Bile duct (tissue), 1 donor: ENCODE measurements around the genes ATRNL1 and CCDC172.

GRCh38 chr10:114138446-114139226, 35.4 kb downstream of the CCDC186 start:
- PRO-cap: no peak

DNA sequence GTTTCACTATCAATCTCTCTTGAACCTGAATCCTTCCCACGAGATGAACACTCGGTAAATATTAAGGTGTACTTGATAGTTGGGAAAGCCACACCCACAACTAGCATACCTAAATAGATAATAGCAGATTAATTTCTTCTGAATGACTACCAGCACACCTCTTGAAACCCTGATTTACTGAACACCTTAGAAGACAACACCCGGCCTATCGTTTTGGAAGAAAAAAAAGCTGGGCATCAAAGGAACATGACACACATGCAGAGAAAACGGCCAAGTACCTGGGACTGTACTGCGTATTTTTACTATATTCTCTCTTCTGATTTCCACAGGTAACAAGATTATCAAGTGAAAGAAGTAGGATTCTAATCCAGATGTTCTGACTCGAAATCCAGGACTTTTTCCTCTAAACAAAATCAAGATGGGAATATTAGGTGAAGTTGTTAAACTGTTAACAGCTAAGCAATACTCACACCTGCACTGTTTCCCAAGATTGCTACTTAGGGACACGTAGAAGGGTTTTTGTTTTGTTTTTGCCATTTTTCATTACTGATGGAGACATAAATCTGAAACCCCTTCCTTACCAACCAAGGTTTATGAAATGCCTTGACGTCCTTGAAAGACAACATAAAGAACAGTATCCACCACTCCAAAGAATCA, 1.0 kb downstream of the CCDC186 start:
- PRO-cap: no peak

DNA sequence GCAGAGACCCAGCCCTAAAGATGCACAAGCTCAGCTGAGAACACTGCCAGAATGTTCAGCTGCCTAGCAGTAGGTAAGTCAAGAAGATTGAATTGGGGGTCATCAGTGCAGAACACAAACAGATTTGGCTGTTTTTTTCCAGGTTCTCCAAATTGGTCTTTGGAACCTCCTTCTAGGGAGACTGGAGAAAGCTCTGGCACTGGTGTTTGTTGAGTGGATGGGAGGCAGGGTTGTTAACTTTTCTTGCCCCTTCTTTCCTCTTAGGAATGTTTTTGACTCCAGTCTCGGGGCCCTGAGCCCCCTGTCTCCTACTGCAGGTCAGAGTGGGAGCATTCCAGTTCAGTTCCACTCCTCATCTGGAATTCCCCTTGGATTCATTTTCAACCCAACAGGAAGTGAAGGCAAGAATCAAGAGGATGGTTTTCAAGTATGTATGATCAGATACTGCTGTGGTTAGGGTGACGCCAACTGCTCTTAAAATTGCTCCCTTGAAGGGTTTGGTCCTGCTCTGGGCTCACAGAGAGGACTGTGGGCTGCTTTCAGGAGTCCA, 21.9 kb downstream of the VWA2 start:
- PRO-cap: no peak

GRCh38 chr10:114404831-114405538, 683 bp upstream of the AFAP1L2 start:
- PRO-cap: unidirectional peak, minus-strand start at chr10:114405175; unidirectional peak, minus-strand start at chr10:114405240

- PRO-cap: no peak
These were observed 9.2 kb upstream of the AFAP1L2 start for GRCh38 chr10:114413451-114413984.

- PRO-cap: no peak
These were observed 87.1 kb upstream of the AFAP1L2 start for GRCh38 chr10:114491345-114491814.

GRCh38 chr10:114541382-114542083, 116.5 kb downstream of the ABLIM1 start:
- PRO-cap: no peak

DNA sequence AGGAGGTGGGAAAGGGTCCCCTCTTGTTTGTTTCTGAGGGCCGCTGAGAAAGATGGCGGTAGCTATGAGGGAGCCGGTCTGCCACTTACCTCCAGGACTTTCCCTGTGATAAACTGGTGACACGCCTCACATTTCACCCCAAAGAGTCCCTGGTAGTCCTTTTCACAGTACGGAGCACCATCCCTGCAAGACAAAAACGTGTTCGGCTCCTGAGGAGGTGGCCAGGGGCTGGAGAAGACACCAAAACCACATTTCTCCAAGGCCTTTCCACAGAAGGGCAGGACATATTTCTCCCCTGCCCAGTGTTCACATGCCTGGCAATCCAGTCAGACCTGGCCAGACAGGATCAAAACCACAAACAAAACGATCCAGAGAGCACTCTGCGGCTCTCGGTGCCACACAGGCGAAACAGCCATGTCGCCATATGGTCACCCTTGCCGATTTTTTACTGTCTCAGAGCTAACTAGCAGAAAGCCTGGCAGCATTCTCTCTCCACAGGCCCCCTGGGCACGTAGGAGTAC, 113.1 kb downstream of the ABLIM1 start:
- PRO-cap: no peak

DNA sequence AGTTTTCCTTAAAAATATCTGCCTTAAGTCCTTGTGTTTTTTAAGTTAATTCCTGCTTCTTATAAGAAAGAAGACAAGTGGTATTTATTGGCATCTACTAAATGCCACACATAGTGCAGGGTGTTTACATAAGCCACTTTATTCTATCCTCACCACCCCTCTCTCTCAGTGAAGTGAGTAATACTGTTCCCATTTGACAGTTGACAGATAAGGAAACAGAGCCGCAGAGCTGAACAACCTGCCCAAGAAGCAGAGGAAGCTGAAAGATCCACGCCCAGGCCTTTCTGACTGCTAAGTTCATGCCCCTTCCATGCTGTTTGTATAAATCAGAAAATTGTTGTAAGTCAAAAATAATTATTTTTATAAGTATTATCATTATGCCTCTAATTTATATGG, 54.1 kb downstream of the ABLIM1 start:
- PRO-cap: no peak

GRCh38 chr10:114623555-114623772, 34.6 kb downstream of the ABLIM1 start:
- PRO-cap: no peak

- PRO-cap: no peak
These were observed 38.9 kb upstream of the ABLIM1 start for GRCh38 chr10:114696729-114697694.

DNA sequence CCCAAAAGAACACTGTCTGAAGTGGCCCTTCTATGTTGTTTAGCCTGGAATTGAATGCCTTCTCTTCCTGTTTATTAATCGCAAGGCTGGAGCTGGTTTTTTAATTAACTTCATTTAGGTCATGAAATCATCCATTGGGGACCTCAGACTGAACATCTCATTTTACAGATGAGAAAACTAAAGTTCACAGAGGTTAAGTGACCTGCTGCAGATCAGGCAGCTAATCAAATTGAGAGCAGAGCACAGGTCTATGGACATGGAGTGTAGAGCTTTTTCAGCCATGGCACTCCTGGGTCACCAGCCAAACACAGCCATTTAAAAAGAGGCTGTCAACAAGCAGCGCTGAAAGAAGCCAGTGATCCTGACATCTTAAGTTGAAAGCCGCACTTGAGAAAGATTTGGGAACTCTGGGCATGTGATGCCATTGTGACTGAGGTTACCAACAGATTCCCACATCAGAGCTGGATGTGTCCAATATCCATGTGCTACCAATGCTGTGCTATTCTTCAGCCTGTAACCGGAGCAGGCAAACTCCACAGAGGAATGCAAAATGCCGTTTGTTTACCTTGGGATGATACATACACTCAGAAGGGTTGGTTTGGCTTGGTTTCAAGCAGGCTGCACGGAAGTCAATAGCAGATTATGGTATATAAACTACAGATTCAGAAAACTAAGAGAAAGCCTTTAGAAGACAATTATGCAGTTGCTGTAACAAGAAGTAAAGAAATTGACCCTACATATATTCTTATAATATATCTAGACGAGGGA, 56.2 kb upstream of the ABLIM1 start:
- PRO-cap: no peak

DNA sequence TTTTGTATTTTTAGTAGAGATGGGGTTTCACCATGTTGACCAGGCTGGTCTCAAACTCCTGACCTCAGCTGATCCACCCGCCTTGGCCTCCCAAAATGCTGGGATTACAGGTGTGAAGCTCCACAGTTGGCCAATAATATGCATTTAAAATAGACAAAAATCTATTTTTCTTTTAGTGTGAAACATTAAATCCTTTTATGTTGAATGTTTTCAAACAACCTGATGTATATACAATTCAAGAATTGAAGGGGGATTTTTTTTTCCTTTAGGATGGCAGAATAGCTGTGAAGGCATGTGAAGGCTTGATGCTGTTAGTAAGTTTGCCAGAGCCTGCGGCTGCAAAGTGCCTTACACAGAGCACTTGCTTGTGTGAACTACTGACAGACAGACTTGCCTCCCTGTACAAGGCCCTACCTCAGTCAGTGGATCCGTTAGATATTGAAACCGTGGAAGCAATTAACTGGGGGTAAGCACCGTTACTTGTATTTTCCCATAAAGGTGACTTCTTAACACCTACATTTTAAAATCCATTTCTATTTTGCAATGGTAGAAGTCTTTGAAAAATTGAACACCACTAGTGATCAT, 22.0 kb downstream of the FHIP2A start:
- PRO-cap: no peak

GRCh38 chr10:114966920-114967504, 29.0 kb downstream of the TRUB1 start:
- PRO-cap: no peak

DNA sequence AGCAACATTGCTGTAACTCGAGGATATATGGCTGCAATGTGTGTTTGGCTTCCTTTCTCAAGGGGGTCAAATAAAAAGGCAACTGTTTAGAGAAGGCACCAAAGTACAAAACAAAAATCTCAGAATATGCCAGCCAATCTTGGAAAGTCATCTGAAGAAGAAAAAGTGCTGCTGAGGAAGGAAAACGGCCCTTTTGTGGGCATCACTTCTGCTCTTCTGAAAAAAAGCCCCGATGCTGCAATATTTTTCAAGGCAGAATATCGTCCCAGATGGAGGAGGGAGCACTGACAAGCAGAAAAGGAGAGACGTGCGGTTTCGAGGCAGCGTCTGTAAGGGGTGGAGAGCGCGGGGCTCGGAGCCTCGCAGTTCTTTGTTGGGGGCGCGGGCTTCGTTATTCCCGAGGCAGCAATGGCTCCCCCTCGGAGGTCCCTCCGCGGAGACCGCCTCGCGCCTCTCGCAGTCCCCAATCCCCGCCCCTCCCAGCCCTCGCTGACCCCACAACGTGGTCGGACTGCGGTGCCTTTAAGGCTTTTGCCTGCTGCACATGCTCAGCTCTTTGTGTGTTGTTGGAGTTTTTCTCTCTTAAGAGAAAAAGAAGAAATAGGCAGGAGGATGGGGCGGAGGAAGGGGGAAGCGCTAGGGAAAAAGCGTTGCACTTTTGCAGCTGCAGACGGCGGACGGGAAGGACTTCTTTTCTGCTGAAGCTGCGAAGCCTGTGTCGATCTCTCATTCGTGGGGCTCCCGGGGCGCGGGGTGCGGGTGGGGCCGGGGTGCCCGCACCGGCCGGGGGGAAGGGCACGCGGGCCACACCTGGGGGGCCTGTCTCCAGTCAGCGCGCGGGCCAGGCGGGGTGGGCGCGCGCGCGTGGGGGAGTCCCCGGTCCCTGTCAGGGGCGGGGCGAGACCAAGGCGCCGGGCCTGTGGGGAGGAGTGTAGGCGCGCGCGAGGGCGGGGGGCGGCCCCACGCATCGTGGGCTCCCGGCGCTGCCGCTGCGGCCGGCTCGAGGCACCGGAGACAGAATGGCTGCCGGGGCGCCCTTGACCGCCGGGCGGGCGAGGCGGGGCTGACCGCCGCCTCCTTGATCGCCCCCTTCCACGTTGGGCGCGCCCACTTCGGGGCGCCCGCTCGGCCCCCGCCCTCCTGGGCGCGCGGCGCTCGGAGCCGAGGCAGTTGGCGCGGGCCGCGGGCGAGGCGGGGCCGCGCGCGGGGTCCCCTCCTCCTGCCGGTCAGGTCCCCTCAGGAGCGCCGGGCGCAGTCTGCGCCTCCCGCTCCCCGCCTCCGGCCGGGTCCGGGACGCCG, at the start of gene ATRNL1:
Gene ATRNL1 (plus strand): TSS at position 1,169 of the 1,299 bp plus-strand sequence.
- PRO-cap: bidirectional peak, plus-strand start at position 1,169 of the sequence, minus-strand start at position 1,128 of the sequence

- PRO-cap: no peak
These were observed 837 bp downstream of the ATRNL1 start for GRCh38 chr10:115093841-115094562.

DNA sequence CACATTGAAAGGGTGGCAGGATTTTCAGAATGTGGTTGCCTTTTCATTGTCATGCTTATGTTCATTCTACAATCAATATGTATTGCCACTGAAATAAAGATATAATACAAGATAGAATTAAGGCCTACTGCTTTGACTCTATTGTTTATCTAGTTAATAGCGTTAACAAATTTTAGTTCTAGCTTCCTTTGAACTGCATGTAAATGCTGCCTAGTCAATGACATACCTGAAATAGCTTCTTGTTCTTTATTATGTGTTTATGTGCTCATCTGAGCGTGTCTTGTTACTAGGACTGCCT, 465.4 kb downstream of the GFRA1 start:
- PRO-cap: no peak

GRCh38 chr10:116045795-116046453, 227.1 kb downstream of the GFRA1 start:
- PRO-cap: no peak

- PRO-cap: unidirectional peak, plus-strand start at chr10:116279023
These were observed 5.7 kb upstream of the GFRA1 start for GRCh38 chr10:116278588-116279245.

- PRO-cap: no peak
These were observed at the start of gene CCDC172 for GRCh38 chr10:116324231-116324627. Gene CCDC172 (plus strand): TSS chr10:116324448.